Parietal lobe (tissue), 2 donors: ENCODE measurements around the genes TMEM126A and PICALM.

DNA sequence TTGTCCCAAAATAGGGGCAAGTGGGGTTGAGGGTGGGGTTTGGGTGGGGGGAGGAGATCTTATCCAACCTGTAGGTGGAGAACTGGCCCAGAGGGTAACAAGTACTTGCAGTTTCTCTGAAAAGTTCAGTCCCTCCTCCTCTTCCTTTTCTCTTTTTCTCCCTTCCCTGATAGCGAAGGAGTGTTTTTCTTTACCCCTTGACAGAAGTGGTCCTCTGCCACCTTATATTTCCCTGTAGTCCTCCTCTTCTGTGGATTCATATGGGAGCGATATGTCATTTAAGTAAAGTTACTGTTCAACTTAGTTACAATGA is 1.3 kb downstream of the PCF11 start:
- RAMPAGE, long total RNA, result no peak

DNA sequence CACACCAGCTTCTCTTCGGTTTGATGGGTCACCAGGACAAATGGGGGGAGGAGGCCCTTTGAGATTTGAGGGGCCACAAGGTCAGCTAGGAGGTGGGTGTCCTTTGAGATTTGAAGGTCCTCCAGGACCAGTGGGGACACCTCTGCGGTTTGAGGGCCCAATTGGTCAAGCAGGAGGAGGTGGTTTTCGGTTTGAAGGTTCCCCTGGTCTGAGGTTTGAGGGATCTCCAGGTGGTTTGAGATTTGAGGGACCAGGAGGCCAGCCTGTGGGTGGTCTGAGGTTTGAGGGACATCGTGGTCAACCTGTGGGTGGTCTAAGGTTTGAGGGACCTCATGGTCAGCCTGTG is 11.7 kb downstream of the PCF11 start:
- RAMPAGE, long total RNA, result no peak

DNA sequence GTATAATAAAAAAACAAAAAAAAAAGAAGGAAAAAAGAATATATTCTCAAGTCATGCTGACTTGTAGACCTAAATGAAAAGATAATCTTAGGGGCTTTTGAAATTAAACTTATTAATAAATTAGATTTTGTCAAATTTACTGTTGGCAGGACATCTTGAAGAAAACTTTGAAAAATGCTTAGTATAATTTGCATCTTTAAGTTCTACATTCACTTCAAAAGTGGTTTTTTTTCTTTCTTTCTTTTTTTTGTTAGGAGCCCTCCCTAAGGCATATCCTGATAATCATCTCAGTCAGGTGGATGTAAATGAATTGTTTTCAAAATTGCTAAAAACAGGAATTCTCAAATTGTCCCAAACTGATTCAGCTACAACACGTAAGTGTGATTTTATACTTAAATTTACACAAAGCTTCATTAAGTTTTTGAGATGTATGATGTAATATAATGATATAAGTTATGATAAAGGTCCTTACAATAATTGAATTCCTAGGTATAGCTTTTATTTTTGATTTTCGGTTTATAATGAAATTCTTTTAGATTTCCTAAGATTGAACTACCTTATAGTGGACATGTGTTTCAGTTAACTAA is 16.6 kb upstream of the ANKRD42 start:
- RAMPAGE, long total RNA, result no peak

DNA sequence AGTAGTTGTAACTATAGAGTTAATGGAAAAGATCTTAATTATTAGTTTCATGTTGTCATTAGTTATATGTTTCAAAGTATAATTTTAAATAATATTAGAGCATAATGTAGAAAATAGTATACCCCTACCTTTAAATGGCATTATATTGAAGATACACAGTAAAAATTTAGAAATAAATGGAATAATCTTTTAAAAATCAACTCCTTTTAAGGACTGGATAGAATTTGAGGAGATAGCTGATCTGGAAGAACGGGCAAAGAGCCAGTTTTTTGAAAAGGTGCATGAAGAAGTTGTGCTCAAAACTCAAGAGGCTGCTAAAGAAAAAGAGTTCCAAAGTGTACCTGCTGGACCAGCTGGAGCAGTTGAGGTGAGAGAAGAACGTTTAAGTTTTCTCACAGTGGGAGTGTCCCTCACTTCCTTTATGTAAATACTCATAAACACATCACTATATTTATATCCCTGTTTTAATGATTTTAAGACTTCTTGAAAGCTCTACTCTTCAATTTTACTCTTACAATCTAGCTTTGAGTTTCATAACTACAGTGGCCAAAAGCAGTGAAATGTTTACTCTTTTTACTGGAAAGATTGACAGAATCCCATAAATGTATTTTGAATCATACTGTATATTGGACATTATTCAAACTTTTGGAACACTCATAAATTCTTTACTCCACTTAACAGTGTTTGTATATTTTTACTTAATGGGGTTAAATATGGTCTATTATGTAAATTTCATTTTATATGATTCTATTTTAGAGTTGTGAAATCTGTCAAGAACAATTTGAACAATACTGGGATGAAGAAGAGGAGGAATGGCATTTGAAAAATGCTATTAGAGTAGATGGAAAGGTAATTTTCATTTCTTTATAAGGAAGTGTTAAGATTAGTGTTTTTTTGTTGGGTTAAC is 11.6 kb upstream of the ANKRD42 start:
- RAMPAGE, long total RNA, result no peak

DNA sequence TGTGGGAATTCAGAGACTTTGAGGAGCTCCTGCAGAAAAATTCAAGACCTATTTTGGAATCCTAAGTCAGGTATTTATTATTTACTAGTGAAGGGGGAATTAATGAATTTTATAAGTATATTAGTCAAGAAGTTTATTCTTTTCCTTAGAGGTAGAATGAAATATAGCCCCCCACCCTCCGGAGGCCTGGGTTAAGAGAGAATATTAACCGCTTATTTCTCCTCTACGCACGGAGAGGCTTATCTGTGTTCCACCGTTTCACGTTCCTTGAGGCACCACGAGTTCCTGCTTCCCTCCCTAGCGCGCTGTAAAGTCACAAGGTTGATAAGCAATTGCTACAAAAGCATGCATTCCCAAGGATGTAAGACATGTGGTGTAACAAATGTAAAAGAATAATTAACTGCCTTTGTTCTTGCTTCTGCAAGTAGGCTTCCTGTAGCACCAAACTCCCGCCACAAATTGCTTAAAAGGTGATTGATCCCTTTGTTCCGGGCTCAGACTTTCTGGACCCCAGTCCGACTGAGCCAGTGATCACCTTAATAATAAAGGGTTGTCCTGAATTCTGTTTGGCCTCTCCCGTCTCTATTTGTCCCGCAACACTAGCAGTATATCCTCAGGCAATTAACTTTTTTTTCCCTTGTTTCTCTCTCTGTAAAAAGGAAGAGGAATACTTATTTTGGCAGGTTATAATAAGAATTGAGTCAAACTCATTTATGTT is 1.5 kb upstream of the ANKRD42 start:
- RAMPAGE, long total RNA, result no peak

GRCh38 chr11:83681771-83682465 is 395.8 kb upstream of the CCDC90B start:
- RAMPAGE, long total RNA, result no peak

- RAMPAGE, long total RNA, result no peak
Measured at GRCh38 chr11:83682466-83682833, 396.3 kb upstream of the CCDC90B start.

DNA sequence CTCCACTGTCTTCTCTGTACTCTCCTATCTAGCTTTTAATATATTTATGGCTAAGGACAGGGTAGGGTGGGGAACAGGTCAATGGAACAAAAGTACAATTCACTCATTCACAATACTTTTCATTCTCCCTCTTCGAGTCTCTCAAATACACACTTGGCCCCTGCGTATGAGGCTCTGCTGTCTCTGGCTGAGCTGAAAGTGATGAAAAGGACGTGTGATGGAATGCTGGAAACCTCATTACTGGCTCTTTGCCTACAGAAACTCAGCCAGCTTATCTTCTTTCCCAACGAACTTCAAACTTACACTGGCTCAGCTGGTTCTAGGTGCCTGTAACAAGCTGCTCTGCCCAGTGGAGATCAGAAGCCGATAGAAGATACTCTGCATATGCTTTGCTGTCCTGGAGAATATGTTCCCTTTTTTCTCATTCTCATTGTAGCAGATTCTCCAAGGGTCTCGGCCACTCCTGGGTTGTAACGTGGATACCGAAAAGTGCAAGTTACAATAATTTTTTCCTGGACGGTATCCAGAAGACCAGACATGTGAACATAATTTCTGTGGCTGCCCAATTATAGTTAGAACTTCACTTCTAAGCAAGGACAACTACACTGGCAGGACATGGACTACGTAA is 405.3 kb upstream of the CCDC90B start:
- RAMPAGE, long total RNA, result no peak

DNA sequence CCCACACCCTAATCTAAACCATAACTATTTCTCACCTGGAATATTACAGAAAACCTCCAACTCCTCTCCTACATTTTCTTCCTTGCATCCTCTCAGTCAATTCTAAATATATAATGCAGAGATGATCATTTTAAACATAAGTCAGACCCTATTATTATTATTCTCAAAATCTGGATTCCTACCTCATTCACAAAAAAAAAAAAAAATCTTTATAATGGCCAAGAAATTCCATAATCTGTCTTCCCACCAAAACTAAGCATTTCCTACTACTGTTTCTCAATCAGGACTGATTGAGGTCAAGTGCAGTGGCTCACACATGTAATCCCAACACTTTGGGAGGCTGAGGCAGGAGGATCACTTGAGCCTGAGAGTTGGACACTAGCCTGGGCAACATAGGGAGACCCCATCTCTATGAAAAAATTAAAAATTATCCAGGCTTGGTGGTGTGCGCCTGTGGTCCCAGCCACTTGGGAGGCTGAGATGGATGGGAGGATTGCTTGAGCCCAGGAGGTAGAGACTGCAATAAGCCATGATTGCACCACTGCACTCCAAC is 52.1 kb downstream of the DLG2 start:
- RAMPAGE, long total RNA, result no peak

- RAMPAGE, long total RNA, result no peak
Measured at GRCh38 chr11:85628707-85629735, 628 bp downstream of the TMEM126B start.

GRCh38 chr11:85647702-85648704 is at the start of gene TMEM126A:
Gene TMEM126A, plus strand, starts transcription at chr11:85647967.
- RAMPAGE, long total RNA, result start-site peak on the plus strand at chr11:85647963-85647974, 89 and 47 reads in 2 replicates

DNA sequence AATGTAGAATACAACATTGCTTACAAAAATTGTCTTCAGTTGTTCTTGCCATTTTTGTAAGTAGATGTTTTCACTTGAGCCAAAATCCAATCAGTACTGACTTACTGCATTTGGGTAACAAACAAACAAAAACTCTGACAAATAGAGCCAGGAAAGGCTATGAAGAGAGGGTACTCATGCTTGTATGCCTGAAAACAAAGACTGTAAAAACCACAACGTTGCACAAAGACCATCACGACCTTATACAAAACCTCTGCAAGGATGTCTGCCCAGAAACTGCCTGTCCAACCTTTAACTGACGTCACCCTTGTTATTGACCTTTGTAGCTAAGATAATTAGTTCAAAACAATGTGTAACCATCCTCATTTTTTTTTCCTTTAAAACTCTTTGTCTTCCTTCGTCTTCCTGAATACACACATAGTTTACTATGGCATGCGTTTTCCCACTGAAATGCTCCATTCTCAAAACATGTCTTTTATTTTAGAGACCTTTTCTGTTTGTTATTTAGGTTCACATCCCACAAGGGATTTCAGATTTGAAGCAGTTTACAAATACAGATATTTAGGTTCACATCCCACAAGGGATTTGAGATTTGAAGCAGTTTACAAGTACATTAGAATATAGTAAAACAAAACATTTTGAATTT is 882 bp upstream of the CREBZF start:
- RAMPAGE, long total RNA, result no peak

DNA sequence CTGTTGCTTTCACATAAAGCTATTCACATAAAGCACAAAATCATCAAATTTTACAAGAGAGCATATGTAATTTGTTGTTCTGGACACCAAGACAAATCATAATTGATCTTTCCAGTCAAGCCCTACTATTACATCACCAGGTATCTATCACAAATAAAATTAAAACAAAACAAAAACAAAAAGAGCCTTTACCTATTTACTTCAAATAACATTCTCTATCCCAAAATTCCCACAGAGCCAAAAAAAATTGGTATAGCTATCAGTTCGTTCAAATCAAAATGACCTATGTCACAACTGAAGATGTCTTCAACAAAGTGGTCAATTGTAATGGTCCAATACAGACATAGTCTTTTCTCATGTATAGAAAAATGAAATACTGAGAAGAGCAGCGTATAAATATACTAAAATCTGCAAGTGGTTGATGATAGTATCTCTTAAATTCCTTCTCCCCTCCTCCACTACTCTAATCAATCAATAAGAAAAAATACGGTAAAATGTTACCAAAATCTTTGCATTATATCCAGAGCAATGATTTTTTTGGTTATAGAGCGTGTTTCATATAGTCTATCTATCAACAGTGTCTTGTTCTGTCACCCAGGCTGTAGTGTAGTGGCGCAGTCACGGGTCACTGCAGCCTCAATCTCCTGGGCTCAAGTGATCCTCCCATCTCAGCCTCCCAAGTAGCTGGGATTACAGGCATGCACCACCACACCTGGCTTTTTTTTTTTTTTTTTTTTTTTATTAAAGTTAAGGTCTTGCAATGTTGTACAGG is 105.5 kb downstream of the PICALM start:
- RAMPAGE, long total RNA, result no peak

GRCh38 chr11:85983728-85984102 is 85.2 kb downstream of the PICALM start:
- RAMPAGE, long total RNA, result no peak

- RAMPAGE, long total RNA, result no peak
Measured at GRCh38 chr11:86029635-86029961, 39.3 kb downstream of the PICALM start.

DNA sequence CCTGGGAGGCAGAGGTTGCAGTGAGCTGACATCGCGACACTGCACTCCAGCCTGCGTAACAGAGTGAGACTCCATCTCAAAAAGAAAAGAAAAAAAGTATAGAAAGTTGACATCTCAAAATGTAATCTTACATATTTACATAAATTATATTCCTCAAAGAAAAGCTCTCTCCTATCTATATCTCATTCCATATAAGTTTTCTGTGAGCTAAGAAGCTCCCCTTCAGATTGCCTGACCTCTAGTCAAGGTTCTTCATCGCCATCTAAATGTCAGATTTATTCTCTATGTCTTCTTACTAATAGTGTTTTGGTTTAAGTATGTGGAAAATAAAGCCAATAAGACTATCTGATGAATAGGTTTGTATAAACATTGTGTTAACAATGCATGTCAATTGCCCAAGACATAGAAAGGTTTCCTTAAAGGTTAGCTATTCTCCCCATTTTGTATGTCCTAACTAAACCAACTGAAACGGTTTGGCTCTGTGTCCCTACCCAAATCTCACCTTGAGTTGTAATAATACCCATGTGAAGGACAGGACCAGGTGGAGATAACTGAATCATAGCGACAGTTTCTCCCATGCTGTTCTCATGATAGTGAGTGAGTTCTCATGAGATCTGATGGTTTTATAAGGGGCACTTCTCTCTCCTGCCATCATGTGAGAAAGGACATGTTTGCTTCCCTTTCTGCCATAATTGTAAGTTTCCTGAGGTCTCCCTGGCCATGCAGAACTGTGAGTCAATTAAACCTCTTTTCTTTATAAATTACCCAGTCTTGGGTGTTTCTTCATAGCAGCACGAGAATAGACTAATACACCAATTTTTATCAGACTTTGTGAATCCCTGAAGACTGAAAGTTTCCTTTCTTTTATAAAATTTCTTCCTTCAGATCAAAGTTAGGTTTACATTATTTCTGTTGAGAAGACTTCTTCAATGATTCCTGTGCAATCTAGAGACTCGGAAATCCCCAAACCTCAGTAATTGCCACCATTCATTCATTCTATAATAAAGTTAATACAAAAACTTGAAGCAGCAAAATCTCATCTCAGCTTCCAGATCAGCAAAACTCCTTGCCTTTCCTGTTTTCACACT is 17.0 kb downstream of the PICALM start:
- RAMPAGE, long total RNA, result no peak

- RAMPAGE, long total RNA, result no peak
Measured at GRCh38 chr11:86068607-86069316, at the start of gene PICALM. Gene PICALM, minus strand, starts transcription at chr11:86069084.

DNA sequence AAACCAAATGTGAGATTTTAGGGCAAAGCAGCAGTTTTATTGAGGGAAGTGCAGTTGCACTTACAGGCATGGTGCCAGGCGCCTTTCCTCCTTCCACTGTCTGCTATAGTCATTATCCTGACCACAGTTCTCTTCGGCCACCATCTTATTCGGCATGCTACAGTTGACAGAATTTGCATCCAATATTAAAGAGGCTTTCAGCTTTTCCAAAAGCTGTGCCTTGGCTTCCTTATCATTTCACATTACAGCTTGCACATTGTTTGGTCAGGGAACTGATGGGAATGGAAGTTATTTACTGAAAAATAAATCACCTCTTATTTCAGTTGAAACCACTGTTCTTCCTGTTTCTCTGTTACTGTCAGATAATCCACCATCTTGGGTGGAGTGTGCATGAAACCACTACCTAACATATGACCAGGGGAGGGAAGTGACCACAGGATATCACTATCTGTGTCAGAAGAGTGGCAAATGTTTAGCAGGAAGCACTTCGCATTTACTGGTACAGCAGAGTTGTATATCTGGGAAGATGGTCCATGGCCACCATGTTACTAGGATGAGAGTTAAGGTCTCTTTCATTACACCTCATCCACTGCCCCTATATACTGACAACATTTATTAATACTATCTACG is 74.6 kb upstream of the PICALM start:
- RAMPAGE, long total RNA, result no peak

GRCh38 chr11:86551798-86552321 is 177.2 kb downstream of the CCDC81 start:
- RAMPAGE, long total RNA, result no peak

- RAMPAGE, long total RNA, result no peak
Measured at GRCh38 chr11:86811567-86812076, 11.3 kb downstream of the PRSS23 start.